Mesangial cell (primary cell): ENCODE results near the genes ZNF358 and PNPLA6.

- RAMPAGE, long total RNA: no peak
Measured at GRCh38 chr19:7506855-7507113, 9.1 kb upstream of the ZNF358 start.

DNA sequence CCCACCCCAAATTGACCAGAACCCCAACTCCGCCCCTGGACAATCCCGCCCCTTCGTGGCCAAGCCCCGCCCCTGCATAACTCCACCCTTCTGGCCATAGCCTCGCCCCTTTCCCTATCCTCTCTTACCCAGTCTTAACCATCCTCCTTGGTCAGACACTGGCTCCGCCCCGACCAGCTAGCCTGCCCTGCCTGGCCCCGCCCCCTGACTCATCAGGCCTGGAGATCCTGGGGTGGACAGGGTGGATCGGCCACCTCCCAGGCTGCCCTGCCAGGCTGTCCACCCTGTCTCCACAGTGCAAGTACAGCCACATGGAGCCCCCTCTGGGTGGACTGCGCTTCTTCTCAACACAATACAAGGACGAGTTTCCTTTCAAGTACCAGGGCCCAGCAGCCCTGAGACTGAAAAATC, 8.0 kb upstream of the ZNF358 start:
- RAMPAGE, long total RNA: no peak

- RAMPAGE, long total RNA: no peak
Measured at GRCh38 chr19:7515776-7516280, at the start of gene ZNF358. Gene ZNF358, plus strand, starts transcription at chr19:7516103.

DNA sequence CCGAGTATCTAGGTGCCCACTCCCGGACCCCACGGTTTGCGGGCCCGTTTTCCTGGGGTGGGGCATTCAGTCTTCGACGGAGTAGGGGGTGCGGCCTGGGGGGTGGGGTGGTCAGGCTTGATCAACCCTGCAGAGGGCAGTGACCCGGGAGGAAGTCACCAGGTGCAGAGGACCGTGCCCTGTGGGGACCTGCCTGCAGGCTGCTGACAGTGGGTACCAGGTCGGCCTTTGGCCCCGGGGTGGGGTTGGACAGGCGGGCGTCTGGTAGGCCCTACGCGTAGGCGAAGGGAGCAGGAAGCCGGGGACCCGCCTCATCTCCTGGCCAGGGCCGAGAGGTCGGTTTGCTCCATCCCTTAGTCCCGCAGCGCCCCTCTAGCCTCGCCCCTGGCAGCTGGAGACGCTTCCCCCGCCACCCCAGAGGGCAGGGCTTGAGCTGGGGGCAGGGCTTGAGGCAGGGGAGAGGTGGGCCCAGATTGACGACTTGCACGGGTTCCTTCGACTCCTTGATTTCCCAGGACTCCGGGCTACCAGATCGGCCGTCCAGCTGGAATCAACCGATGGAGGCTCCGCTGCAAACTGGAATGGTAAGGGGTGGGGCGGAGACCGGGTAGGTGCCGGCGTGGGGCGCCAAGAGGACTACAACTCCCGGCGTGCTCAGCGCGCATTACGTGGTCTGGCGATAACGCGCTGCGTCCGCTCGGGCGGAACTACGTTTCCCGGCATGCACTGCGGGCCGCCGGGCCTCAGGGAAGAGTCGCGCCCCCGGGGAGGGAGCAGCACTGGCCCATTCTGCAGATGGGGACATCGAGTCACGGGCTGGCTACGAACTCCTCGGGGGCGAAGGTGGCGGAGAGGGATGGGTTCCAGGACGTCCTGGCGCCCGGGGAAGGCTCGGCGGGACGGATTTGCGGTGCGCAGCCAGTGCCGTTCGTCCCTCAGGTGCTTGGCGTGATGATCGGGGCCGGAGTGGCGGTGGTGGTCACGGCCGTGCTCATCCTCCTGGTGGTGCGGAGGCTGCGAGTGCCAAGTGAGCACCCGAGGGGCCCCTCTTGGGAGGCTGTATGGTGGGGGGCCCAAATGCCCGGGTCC, at the start of gene PNPLA6:
TSS of gene PNPLA6 (plus strand) at position 724 of the 1,089 bp plus-strand sequence.
- RAMPAGE, long total RNA: start-site peak on the plus strand centred at position 753 of the sequence, 69 bp wide, 40 reads

DNA sequence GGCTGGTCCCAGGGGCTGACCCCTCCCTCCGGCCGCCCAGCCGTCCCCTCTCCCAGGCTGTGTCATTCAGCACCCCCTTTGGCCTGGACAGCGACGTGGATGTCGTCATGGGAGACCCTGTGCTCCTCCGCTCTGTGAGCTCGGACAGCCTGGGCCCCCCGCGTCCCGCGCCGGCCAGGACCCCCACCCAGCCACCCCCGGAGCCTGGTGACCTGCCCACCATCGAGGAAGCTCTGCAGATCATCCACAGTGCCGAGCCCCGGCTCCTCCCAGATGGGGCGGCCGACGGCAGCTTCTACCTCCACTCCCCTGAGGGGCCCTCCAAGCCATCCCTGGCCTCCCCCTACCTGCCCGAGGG, 16.0 kb downstream of the CAMSAP3 start:
- RAMPAGE, long total RNA: no peak

DNA sequence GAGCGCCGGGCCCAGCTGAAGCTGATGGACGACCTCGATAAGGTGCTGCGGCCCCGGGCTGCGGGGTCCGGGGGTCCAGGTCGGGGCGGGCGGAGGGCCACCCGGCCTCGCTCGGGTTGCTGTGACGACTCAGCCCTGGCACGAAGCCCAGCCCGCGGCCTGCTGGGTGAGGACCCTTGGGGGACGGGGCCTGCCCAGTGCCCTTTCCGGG, 13.9 kb downstream of the XAB2 start:
- RAMPAGE, long total RNA: no peak

- RAMPAGE, long total RNA: no peak
Measured at GRCh38 chr19:7650039-7650627, 13.2 kb downstream of the STXBP2 start.

- RAMPAGE, long total RNA: no peak
Measured at GRCh38 chr19:7668522-7668979, 298 bp upstream of the RETN start.

DNA sequence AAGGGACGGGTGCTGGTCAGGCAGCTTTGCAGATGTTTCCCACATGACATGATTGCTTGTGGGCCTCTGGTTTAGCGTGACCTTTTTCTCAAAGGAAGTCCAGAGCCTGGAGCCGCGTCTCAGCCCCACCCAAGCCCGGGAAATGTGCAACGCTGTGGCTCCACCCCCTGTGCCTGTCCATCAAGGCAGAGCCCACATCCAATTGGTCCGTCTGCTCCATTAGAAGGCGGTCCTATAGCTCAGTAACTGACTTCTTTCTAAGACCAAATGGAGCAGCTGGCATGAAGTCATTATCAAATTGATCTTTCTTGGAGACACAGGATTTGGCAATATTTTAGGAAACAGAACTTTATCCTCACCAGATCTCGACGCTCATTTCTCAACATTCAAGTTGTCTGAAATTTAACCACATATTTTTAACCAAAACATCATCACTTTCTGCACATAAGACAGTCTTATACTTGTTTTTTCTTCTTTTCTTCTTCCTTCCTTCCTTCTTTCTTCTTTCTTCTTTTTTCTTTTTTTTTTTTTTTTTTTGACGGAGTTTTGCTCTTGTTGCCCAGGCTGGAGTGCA, 2.5 kb upstream of the MCEMP1 start:
- RAMPAGE, long total RNA: no peak

- RAMPAGE, long total RNA: no peak
Measured at GRCh38 chr19:7869504-7869962, 4.7 kb downstream of the PRR36 start.

- RAMPAGE, long total RNA: no peak
Measured at GRCh38 chr19:7871260-7872163, 2.7 kb downstream of the PRR36 start.

- RAMPAGE, long total RNA: no peak
Measured at GRCh38 chr19:7914531-7914716, 206 bp upstream of the TGFBR3L start.

GRCh38 chr19:7919426-7919914, 668 bp upstream of the SNAPC2 start:
- RAMPAGE, long total RNA: no peak

DNA sequence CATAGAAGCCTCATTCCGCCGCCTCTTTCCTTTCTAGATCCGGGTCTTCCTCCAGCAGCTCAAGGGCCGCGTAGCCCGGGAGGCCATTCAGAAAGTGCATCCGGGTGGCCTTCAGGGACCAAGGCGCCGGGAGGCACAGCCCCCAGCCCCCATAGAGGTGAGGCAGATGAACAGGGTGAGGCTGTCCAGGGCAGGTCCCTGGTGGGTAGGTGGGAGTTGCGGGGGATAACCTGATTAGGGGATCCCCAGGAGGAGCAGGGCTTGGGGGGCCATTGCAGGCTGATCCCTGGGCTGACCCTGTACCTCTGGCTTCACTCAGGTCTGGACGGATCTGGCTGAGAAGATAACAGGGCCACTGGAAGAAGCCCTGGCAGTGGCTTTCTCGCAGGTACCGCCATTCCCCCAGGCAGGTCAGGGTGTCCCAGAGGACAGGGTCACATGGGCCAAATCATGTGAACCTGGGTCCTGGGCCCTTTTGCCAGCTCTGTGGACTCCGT, 1.3 kb downstream of the SNAPC2 start:
- RAMPAGE, long total RNA: no peak

DNA sequence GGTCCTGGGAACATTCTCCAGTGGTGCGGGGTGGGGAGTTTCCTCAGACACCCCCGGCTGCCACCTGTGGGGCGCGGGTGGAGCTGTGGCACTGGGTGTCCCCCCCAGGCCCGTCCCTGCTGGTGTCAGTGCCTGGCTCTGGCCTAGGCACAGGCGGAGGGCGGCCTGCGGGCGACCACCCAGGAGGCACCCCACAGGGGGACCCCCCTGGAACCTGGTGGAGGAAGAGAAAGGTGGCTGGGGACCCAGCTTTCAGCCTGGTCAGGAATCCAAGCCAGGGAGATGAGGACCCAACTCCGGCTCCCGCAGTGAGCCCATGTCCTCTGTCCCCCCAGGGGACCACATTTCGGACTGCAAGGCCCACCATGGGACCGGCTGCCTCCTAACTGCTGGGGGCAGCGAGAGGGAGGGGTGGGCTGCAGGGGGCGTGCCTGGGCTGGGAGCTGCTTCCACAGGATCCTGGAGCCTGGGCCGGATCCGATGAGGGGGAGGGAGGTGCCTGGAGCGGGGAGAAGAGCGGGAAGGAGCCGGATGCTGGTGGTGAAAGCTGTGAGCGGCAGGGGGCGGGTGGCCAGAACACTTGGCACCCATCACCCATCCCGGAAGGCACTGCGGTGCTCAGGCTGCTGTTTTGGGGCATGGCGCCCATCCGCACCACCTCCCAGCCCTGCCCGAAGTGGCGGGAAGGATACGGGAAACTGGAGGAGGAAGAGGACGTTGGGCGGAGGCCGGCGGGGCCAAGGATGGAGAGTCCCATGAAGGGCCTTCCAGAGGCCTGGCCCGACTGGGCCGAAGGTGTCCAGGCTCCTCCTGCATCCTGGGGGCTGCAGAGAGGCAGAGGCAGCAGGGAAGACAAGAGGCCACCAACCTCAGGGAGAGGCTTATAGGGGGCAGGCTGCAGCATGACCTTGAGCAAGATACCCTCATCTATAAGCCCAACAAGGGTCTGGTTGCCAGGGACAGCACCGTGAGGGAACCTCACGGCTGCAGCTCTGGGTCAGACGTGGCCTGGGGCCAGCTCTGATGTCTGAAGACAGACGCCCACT, 5.6 kb upstream of the CTXN1 start:
- RAMPAGE, long total RNA: no peak

DNA sequence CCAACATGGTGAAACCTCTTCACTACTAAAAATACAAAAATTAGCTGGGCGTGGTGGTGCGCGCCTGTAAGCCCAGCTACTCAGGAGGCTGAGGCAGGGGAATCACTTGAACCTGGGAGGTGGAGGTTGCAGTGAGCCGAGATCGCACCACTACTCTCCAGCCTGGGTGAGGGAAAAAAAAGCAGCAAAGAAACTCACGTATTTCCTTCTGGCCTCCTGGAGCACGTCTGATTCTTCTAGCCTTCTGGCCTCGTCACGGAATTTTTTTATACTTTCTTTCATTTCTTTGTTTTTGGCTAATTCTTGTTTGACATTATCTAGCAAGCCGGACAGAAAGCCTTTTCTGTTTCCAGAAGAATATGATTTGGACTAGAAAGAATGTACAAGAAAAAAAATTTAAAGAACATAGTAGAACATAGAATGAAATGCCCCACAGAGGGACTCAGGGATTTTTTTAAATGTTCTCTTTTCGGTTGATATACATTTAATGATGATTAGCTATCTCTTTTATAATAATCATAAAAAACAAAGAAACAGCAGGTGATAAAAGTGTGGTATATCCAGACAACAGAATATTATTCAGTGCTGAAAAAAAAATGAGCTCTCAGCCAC, 5.5 kb downstream of the TIMM44 start:
- RAMPAGE, long total RNA: no peak

- RAMPAGE, long total RNA: no peak
Measured at GRCh38 chr19:8207971-8208624, 1.1 kb upstream of the CERS4 start.

DNA sequence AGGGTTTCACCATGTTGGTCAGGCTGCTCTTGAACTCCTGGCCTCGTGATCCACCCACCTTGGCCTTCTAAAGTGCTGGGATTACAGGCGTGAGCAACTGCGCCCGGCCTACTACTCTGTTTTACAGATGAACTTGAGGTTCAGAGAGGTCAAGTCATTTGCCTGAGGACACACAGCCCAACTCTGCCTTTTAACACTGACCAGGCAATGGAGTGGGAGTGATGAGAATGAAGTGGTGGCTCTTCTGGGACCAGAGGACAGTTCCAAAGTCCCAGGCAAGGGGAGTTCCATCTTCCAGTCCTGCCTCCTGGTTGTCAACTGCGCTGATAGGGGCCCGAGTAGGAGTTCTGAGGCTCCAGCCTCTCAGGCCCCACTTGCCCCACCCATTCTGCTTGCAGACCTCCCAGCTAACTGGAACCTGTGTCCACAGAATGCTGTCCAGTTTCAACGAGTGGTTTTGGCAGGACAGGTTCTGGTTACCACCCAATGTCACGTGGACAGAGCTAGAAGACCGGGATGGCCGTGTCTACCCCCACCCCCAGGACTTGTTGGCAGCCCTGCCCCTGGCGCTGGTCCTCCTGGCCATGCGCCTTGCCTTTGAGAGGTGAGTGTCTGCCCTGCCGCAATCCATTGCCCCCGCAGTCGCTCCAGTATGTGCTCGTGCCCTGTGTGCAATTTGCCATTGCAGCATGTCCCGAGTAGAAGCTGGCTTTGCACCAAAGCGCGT, 41.6 kb downstream of the CERS4 start:
- RAMPAGE, long total RNA: no peak

GRCh38 chr19:8319933-8320509, 1.2 kb downstream of the NDUFA7 start:
- RAMPAGE, long total RNA: no peak

DNA sequence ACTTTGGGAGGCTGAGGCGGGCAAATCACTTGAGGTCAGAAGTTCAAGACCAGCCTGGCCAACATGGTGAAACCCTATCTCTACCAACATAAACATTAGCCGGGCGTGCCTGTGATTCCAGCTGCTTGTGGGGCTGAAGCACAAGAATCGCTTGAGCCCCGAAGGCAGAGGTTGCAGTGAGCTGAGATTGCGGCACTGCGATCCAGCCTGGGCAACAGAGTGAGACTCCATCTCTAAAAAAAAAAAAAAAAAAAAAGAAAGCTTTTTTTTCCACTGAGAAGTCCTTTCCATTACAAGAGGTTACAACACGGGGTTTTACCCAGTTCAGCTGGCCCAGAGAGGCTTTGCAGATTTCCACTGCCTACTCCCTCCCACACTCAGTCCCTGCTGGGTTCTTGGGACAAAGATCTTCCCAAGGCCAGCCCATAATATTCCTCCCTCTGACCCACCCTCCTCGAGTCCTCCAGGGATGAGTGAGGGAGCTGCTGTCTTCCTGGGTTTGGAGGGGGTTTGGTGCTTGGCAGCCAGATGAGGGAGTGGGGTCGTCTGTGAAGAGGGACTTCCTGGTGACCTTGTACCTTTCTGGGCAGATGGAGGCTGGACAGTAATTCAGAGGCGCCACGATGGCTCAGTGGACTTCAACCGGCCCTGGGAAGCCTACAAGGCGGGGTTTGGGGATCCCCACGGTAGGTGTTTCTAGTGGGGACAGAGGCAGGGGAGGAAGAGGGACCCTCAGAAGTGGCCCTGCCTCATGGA, 6.7 kb downstream of the ANGPTL4 start:
- RAMPAGE, long total RNA: no peak